Parotid gland (tissue), 1 donor: ENCODE results near the gene ABHD3.

DNA sequence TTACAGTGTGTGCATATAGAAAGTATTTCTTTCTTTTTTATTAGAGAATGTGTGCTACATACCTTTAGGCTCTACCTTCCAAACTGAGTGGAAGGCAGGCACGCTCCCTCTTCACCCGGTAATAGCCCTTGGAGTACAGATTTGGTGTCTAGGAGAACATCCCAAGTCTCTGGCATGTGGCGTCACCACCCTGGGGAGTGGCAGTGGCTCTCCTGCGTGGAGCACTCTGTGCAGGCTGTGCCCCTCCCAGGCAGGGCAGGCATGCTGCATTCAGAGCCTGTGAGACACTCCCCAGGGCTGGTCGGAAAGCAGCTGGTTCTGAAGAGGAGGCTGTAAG, 193.2 kb downstream of the ANKRD30B start:
- PRO-cap: no peak

- PRO-cap: no peak
These were observed 131.8 kb downstream of the ROCK1 start for GRCh38 chr18:20979694-20980280.

- PRO-cap: no peak
These were observed 54.7 kb downstream of the ROCK1 start for GRCh38 chr18:21056753-21057429.

GRCh38 chr18:21110569-21111431, 813 bp downstream of the ROCK1 start:
- PRO-cap: unidirectional peak, plus-strand start at chr18:21111346

DNA sequence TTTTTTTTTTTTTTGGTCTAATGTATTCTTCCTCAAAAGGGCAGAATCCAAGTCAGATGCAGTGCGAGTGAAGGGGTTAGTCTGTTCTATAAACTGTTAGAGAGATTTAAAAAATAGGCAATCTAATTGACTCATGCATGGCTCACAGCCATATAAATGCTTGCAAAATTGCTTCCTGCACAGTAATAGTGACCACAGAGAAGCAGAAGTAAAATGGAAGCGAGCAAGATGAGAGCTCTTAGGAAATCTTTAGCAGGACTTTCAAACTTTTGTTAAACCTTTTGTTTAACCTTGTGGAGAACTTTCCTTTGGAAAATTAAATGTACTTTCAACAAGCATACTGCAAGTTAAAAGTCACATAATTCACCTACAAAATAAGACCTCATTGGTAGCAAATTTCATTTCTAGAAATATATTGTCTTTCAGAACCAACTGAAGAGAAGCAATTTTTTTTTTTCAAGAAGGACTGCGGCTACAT, 52.4 kb upstream of the ROCK1 start:
- PRO-cap: no peak

- PRO-cap: no peak
These were observed 1.1 kb downstream of the GREB1L start for GRCh38 chr18:21242906-21243659.

DNA sequence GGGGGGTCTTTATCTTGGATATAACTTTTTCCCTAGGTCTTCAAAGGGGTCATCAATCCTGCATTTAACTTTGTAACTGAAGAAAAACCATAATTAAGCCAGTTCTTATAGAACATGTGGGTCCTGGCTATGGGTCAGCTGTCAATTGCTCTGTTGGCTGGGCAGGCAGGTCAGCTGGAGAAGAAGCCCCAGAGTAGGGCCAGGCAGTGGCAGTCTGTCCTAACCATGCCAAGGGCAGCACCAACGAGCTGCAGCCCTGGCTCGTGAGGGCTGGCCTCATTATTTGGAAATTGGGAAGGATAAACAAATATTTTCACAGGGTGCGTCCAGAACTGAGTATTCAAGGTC, 87.9 kb downstream of the GREB1L start:
- PRO-cap: no peak

GRCh38 chr18:21601128-21601346, 533 bp upstream of the ESCO1 start:
- PRO-cap: no peak

- PRO-cap: no peak
These were observed 18.1 kb downstream of the ABHD3 start for GRCh38 chr18:21686438-21686898.

GRCh38 chr18:21704101-21704865, at the start of gene ABHD3:
Gene ABHD3 (minus strand): TSS chr18:21704774.
- PRO-cap: bidirectional peak, plus-strand start at chr18:21704930, minus-strand start at chr18:21704774

DNA sequence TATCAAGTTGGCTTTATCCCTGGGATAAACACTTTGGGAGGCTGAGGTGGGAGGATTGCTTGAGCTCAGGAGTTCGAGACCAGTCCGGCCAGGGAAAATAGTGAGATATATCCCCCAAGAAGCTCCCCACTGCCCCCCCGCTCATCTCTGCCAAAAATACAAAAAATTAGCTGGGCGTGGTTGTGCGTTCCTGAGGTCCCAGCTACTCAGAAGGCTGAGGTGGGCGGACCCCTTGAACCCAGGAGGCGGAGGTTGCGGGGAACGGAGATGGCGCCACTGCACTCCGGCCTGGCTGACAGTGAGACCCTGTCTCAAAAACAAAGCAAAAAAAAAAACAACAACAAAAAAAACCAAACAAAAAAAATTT, 1.0 kb upstream of the MIB1 start:
- PRO-cap: no peak

DNA sequence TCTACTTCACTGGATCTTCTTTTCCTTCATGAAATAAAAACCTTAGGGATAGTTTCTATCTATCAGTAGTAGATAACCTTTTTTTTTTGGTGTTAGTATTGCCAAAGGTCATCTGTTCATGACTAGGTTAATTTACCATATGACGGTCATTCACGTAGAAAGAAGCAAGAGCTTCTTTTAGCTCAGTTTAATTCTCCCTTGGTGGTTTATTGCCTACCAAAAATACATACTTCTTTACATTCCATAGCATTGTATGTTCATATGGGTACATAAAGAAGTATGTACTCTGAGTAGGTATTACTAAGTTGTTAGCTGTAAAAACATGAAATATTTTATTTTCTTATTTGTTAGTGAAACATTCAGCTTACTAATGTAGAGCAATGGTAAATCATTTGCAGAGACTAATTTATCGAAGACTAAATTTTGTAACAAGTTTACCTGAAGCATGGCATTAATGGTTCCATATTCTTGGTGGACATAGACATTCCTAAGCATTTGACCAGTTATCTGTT, 88.3 kb downstream of the MIB1 start:
- PRO-cap: no peak

GRCh38 chr18:21980593-21980982, 188.8 kb upstream of the GATA6 start:
- PRO-cap: no peak

- PRO-cap: no peak
These were observed 137.2 kb upstream of the GATA6 start for GRCh38 chr18:22032123-22032705.

- PRO-cap: no peak
These were observed 4.9 kb upstream of the GATA6 start for GRCh38 chr18:22164389-22164911.

DNA sequence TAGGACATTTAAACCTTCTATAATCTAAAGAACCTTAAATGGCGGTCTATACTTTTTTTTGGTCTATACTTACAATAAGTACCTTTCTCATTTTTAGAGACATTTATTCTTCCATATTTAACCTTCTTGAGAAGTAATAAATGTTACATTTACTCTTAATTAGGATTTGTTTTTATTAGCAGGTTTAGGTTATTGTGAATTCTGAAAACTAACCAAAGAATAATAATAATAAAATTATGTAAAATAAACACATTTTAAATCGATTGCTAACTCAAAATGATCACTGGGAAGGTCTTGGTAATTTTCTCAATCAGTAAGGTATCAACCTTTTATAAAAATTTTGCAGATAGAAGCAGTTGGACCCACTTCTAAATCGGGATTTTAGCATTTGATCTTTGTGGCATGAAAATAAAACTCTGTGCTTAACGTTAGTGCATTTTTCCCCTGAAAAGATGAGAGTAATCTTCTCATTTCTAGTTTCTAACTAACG, 6.5 kb downstream of the GATA6 start:
- PRO-cap: no peak

GRCh38 chr18:22193899-22194691, 24.7 kb downstream of the GATA6 start:
- PRO-cap: no peak

DNA sequence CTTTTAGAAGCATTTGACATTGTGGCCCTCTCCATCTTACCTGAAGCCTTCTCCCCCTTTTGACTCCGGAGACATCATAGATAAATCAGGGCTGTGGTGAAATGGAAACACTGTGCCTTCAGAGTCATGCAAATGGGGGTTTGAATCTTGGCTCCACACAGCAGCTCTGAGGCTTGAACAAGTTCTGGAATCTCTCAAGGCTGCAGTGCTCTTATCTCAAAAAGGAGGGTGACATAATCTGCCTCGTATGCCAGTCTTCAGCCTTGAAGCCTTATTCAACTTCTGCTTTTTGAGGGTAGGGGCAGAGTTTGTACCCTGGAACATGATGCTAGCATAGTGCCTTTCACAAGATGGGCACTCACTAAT, 42.2 kb downstream of the GATA6 start:
- PRO-cap: no peak

DNA sequence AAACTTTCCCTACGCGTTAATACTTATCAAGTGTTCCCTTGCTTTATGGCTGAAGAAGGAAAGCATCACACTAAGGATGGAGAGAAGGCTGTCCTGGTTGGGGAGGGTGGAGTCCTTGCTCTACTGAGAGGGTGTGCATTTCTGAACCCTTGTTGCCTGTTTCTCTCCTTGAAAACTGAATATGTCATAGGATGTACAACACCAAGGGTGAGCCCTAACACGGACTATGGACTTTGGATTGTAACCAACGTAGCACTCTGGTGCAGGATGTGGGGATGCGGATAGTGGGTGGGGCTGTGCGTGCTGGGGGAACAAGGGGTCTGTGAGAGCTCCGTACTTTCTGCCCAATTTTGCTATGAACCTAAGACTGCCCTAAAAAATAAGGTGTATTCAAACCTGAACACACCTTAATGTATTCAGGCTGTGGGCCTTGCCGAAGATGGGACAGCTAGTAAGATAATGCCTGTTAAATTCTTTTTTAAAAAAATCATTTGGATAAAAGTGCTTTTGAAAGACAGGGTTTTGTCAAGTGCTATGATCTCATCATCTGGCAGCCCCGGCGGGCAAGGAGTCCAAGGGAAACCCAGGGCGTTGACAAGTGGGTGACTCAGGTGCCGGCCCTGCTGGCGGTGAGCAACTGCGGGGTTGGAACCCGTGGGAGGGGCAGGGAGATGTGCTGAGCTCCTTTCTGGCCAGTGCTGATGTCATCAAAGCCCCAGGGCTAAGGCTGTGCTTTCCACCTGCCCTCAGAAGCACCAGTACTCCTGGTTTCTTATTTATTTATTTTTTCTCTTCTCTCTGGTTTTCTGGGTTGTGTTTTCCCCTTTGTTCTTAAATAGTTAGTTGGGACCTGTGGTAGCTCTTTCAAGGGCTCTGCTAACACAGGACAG, 54.1 kb downstream of the GATA6 start:
- PRO-cap: no peak

DNA sequence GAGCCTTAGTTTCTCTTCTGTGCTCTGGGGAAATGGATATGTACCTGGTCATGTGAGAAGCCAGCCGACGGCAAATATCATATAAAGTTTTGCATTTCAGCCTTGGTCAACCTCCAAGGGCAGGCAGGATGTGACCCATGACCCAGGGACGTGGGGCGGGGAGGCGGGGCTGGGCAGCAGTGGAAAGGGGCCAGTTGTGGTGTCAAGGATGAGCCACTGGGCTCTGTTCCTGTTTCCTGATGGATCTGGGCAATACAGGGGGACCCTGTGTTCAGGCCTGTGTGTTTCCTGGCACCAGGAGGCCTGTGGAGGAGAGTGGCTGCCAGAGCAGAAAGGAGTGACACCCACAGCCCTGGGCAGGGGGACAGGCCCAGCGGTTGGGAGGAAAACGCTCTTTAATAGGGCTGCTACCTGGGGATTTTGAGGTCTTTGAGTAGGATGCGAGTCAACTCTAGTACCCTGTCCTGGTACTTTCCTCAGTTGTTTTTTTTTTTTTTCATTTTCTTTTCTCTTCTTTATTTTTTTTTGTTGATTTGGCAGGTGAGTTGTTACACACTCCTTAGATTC, 107.0 kb downstream of the GATA6 start:
- PRO-cap: no peak